Thoracic aorta (tissue), 1 donor: ENCODE measurements around a stretch of chr1.

GRCh38 chr1:51344257-51345482 lies 14.3 kb upstream of the TTC39A start:
- RAMPAGE, long total RNA = no peak

DNA sequence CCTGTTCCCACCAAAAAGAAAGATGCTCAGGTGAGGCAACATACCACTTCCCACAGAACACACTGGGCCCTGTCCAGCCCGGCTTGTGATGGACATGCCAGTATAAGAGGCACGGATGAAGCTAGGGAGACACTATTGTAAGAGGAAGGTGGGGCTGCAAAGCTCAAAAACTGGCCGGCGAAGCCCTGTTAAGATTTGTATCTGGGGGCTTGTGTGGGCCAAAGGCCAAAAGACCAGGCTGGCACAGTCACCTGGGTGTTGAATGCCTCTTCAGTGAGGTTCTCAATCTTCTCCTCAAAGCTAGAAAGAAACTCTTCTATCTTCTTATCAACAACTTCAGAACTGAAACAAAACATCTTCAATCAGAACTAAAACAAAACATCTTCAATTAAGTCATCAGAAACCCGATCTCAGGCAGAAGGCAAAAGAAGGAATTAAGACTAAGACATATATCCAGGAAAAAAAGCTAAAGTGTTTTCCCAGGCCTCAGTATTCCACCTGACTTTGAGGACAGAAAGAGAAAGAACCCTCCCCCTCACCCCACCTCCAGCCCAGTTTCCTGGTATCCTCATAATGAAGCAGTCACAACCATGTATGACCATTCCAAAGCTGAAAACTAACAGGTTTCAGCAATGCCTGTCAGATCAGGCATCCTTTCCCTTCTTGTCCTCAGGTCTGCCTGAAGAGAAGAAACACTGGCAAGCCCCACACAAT lies 87.7 kb downstream of the NRDC start:
- RAMPAGE, long total RNA = no peak

DNA sequence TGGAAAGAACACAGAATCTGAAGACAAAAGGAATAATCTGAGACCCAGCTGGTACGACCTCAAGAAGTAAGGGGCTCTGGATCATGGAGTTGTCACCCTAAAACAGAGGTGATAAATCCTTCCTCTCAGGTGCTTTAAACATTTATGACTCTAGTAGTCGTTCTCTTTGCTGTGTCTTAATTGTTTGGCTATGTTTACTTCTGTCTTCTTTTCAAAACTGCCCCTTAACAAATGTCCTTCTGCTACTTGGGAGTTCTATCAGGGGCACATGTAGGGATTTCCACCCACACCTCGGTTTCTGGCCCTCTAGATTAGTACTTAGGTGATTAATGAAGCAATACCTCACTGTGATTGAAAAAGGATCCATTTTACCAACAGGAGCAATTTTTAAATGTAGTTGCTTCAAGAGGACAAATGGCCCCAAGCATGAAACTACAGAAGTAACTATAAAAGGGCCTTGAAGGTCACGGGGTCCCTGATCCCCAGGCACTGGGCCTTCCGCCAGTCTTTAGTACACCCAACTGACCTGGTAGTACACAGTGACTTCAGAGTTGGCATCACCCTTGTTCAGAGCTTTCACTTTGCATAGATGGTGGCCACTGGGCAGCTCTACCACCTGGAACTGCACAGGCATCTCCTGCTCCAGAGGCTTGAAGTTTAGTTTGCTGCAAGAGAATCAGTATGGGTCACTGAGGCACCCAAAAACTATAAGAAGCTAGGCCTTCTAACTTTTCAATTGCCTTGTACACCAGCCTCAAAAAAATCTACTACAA lies 84.4 kb downstream of the NRDC start:
- RAMPAGE, long total RNA = no peak

- RAMPAGE, long total RNA = no peak
These were observed 697 bp downstream of the KTI12 start for GRCh38 chr1:52032575-52033650.

- RAMPAGE, long total RNA = no peak
These were observed 1.0 kb upstream of the ZFYVE9 start for GRCh38 chr1:52140795-52141337.

DNA sequence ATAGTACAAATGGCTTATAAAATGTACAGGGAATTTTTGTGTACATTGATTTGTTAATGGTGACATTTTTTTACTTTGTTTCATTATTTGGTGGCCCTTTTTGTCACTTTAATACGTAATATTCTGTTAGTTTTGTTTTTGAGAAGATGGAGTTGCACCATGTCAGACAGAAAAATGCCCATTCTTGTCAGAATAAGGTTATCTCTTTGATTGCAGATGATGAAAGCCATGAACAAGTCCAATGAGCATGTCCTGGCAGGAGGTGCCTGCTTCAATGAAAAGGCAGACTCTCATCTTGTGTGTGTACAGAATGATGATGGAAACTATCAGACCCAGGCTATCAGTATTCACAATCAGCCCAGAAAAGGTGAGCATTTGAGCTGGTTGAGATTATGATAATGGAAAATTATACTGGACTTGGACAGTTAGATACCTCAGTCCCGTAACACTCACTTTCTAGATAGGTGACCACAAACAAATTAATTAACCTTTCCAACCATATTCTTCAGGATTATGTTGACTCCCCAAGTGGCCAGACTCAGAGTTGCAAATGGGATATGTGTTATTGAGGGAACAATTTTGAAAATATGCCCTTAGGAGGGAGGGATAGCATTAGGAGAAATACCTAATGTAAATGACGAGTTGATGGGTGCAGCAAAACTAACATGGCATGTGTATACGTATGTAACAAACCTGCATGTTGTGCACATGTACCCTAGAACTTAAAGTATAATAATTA lies 33.3 kb downstream of the CC2D1B start:
- RAMPAGE, long total RNA = start-site peak on the plus strand centred at position 237 of the sequence, 500 bp wide, 19 reads

DNA sequence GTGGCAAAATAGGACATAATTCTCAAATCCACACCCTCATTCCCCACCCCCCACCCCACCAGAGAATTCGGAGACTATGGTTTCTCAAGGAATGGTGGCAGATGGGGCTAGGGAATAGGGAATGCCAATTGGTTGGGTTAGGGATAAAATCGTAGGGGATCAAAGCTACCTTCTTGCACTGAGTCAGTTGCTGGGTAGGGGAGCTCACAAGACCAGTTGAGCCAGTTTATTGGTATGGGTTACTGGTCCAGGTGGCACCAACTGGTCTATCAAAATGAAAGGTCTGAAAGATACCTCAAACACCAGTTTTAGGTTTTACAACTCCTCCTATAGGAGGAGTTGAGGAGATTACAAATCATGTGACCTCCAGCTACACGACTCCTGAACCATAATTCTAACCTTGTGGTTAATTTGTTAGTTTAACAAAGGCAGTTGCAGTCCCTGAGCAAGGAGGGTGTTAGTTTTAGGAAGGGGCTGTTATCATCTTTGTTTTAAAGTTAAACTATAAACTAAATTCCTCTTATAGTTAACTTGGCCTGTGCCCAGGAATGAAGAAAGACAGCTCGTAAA lies 2.4 kb downstream of the SHISAL2A start:
- RAMPAGE, long total RNA = no peak

DNA sequence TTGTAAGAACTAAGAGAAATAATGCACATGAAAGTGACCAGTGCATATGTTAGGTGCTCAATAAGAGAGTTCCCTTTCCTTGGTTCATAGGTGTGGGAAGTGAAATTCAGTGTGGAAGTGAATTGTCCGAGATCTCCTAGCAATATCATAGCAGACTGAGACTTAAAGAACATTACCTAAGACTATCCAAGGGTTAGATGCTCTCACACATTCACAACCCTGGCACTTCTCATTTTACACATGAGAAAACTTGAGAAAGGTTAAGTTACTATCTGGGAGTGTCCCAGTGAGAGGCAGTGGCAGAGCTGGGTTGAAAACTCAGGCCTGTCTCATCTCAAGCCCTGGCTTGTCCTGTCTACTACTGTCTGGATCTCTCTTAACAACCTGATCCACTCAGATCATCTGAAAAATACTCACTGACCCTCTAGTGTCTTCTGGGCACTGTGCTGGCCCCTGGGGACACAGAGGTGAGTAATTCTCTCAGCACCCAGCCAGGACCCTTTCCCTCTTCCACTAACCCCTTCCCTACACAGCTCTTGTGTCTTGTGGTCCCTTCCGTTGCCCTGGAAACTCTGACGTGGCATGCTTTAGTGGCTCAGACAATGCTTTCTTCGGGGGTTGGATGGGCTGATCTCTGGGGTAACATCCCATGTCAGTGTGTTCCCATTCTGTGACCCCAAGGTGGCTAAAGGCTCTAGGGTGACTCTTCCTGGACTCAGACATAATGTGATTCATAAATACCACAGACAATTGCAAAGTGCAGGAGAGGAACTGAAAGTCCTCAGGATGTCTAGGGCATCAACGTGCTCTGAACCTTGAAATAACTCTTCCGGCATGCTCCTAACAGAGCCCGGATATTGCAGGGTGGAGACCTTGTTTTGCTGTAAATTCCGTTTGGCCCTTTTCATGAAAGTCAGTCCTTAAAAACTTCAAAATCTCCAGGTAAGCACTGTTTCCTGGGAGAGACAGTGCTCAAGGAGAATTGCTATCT lies 3.8 kb downstream of the SHISAL2A start:
- RAMPAGE, long total RNA = no peak

- RAMPAGE, long total RNA = no peak
These were observed 8.4 kb downstream of the SHISAL2A start for GRCh38 chr1:52641282-52641762.

- RAMPAGE, long total RNA = no peak
These were observed 12.1 kb downstream of the COA7 start for GRCh38 chr1:52685923-52686504.

DNA sequence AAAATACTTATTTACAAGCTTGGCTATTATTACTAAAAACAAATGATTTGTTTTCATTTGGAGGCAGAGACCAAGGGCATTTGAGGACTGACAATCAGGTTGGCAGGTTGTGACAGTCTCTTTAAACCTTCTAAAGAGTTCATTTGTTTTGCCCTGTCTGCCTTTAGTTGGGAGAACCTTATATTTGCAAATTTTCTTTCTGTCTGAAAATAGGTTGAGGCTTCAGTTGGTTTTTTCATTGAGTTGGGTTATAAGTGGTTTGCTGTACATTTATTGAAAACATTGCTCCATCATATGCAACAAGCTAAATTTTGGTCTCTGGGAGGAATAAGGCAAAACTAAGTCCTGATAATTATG lies 1.3 kb downstream of the ZYG11B start:
- RAMPAGE, long total RNA = no peak

DNA sequence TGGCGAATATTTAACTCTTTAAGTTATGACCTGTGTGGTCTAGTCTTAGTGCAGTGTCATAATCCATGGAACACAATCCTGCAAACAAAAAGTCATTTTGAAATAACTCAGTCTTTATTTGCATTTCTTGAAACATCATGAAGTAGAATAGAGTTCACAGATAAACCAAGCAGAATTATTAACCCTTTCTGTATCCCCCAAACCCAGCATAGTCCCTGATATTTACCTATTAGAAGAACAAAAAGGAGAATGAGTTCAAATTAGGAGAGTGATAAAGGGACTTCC lies 19.9 kb downstream of the ZYG11B start:
- RAMPAGE, long total RNA = no peak

- RAMPAGE, long total RNA = no peak
These were observed 799 bp downstream of the ECHDC2 start for GRCh38 chr1:52920570-52921312.

DNA sequence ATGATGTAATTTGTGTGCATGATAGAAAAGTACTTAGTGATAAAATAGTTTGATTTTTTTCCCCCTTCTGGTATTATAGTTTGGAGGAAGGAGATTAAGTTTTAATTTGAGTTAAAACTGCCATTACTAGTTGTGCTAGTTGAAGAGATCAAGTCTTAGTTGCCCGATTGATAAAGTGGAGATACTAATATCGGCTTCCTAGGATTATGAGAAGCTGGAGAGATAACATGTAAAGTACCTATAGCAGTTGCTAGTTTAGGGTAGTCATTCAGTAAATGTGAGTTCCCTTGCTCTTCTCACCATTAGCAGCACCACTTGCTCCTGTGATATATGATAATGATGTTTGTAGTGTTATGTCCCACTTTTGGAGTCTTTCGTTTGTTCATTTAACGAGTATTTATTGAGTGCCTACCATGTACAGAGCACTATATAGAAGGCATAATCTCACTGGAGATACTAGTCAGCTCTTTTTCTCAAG lies 9.6 kb upstream of the PODN start:
- RAMPAGE, long total RNA = no peak

GRCh38 chr1:53083350-53084119 lies 21.5 kb downstream of the PODN start:
- RAMPAGE, long total RNA = no peak

DNA sequence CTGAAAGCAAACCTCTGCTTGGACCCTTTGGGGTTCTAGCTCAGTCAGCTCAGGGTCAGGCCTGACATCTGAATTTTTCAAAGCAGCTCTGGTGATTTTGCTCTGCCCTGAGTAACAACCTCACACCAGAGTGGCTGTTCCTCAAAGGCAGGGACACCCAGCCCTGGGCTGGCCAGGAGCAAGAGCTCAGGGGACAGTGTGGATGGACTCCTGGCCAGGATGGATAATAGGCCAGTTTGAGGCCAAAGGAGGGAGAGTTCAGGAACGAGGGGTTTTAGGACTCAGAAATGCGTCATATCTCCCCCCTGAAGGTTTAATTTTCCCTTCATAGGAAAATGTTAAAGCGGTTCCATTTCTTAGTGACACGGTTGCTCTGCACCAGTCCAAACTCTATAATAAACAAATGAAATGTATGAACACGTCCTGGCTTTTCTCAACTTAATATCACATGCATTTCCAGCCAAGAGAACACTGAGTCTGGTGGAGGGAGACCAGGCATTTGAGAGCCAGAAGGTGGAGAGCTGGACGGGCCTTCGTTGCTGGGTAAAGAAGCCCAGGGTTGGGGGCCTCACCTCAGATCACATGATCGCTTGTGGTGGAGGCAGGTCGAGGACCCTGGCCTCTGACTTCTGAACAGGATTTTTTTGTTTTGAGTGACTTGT lies 11.6 kb downstream of the SLC1A7 start:
- RAMPAGE, long total RNA = no peak

GRCh38 chr1:53183244-53183965 lies 13.2 kb upstream of the CPT2 start:
- RAMPAGE, long total RNA = no peak

DNA sequence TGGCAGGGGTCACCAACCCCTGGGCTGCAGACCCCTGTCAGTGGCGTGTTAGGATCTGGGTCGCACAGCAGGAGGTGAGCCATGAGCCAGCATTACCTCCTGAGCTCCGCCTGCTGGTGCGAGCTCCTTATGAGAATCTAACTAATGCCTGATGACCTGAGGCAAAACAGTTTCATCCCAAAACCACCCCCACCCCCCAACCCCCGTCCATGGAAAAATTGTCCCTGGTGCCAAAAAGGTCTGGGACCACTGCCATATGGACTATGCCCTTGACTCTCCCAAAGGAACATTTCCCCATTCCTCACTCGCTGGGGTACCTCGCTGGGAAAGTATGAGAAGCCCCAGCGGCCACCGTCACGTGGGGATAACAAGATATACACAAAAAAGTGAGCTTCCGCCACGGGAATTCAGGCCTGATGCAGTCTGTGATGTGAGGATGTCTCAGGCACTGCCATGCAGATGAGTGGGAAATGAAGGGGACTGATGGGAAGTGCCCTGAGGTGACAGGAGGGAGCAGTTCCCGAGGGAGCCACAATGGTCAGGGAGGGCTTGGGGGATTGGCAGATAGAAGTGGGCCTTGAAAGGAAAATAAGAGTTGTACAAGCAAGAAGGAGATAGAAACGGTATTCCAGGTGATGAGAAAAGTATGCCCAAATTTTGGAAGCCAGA lies 6.3 kb upstream of the CPT2 start:
- RAMPAGE, long total RNA = no peak

GRCh38 chr1:53196962-53197682 lies 498 bp downstream of the CPT2 start:
- RAMPAGE, long total RNA = no peak

DNA sequence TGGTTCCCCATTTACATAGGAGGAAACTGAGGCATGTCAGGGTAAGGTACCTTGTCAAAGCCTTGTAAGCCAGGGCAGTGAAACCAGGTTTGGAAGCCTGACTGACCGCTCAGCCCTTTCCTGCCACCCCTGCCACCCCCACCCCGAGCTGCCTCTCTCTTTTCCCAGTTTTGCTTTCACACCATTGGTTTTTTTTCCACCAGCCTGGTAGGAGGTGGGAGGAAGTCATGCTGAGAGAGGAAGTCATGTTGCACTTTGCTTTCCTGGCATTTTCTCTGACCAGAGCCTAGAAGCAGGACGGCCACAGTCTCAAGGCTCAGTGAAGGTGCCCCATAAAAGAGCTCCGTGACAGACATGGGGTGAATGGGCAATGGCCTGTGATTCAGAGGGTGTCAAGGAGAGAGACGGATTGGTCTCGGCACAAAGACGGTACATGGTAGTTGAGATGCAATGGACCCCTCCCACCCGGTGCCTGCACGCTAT lies 42.2 kb upstream of the DMRTB1 start:
- RAMPAGE, long total RNA = no peak